Rectum (tissue), 1 donor: Measurements from ENCODE around the gene C6orf58.

- PRO-cap: bidirectional peak, plus-strand start at chr6:125780425, minus-strand start at chr6:125780318
Measured at GRCh38 chr6:125780221-125780585, 10.6 kb upstream of the NCOA7 start.

DNA sequence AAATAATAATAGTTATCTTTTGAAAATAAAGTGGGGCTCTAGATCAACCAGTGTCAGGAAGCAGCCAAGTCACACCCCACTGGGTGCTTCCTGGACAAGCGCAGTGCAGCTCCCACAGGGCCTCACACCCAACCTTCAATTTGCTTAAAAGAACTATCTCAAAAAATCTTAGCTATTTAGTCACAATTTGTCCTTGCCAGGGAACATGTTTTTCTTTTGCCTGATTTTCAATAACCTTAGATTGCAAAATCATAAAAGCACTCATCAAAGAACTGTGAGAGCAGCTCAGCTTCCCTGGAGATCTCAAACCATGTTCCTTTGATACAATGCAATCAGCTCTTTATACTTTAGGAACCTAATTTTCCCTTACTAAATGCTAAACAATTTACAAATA is 1.6 kb upstream of the NCOA7 start:
- PRO-cap: no peak

DNA sequence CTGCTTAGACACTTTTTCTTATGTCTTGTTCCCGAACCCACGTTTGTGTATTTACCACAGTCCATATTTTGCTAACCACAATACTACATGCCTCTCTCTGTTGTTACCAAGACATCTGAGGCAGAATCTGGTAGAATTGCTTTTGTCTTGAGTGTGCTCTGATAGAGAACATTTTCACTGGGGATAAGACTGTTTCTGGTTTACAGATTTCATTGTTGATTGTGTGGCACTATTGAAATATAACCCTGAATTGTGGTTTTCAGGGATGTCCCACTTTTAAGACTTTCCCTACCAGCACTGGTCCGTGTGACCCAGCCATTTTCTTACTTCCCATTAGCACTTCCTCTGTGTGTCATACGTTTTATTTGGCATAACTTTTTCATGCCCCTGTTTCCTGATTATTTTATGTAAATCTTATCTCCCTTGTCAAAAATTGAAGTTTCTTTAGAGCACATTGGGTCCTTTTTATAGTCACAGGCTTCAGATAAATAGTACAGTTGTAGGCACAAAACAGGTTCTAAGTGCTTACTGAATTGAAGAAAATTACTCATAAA is 12.2 kb downstream of the NCOA7 start:
- PRO-cap: no peak

DNA sequence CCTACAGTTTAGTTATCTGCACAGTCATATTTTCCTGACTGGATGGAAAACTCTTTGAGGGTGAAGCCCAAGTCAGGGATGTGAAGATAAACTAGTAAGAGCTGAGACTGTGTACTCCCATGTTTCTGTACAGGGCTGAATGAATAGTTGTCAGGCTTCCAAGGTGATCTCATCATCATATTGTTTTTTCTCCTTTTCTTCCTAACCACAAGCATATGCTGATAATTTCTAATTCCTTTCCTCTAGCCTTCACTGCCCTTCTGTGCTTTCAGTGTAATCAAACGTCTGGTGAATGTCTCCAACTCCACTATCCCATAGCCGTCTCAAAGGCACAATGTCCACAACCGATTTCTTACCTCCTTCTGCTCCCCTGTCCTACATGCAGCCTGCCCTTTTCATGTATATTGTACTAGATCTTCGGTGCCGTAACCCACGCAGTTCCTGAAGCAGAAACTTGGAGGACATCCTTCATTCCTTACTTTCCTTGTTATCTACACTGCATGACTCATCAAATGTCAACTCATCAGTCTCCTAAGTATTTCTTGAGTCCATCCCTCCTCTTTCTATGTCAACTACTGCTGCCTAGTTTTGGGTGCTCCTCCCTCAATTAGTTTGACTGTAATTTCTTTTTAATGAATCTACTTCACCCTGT is 21.8 kb downstream of the NCOA7 start:
- PRO-cap: no peak

DNA sequence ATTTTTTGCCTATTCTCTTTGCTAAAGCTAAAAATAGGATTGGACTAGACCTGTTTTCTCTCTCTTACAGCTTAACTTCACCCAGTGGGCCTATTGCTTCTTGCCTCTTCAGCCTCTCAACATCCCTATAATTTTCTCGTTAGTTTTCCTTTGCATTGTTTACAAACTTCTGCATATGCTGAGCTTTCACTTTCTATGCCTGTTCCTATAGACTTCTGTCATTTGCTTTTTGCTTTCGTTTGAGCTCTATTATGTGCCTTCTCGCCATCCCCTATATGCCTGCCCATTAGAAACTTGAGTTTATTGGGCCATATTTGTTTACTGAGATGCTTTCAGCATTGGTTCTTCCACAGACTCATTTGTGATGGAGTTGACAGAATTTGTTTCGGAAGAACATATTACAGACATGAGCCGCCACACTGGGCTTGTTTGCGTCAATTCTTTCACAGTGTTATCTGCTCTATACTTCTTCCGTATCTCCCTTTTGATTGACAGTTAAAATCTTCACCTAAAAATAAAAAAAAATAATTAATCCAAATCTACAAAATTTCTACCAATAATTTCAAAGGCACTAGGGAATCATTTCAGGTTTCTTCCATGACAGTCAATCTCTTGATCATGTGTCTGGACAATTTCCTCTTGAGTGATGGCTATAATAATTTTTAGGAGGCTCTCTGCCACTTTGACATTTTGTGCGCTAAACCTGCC is 41.0 kb downstream of the NCOA7 start:
- PRO-cap: no peak

- PRO-cap: no peak
Measured at GRCh38 chr6:125869521-125869720, 78.7 kb downstream of the NCOA7 start.

- PRO-cap: no peak
Measured at GRCh38 chr6:125923258-125924074, 33.1 kb upstream of the HINT3 start.

DNA sequence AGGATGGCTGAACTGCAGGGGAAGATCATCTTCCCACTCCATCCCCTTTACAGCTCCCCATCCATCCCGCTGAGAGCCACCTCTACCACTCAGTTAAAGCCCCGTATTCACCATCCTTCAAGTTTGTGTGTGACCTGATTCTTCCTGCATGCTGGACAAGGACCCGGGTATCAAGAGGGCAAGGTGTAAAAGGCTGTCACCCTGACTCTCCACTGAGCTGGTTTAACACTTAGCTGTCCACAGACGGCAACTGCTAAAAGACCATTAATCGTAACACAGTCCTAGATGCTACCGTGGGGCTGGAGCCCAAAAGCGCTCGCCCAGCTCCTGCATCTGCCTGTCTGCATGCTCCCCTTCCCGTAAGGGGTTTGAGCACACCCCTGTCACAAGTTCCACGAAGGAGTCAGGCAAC is 61.1 kb downstream of the TRMT11 start:
- PRO-cap: no peak

GRCh38 chr6:126050306-126050926 is 64.1 kb downstream of the TRMT11 start:
- PRO-cap: no peak

- PRO-cap: bidirectional peak, plus-strand start at chr6:127120918, minus-strand start at chr6:127120780
Measured at GRCh38 chr6:127120205-127121119, 2.0 kb downstream of the RSPO3 start.

DNA sequence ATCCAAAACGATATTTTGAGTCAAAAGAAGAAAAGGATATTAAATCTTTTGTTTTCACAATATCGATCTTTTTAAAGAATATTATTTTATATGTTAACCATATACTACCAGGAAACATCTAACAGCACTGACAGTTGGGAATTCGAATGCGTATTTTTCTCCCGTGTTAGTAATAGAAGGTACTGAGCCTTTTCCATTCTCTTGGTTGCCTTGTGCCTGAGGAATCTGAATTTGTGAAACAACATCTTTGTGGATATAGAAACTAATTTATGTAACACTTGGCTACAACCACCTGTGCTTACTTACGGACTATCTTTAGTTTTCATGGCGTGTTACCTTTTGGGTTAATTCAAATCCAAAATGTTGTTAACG is 2.2 kb downstream of the RNF146 start:
- PRO-cap: no peak

GRCh38 chr6:127577041-127577561 is at the start of gene C6orf58:
Gene C6orf58 (plus strand): TSS chr6:127577174.
- PRO-cap: no peak

GRCh38 chr6:127934473-127935010 is 33.7 kb upstream of the THEMIS start:
- PRO-cap: no peak

DNA sequence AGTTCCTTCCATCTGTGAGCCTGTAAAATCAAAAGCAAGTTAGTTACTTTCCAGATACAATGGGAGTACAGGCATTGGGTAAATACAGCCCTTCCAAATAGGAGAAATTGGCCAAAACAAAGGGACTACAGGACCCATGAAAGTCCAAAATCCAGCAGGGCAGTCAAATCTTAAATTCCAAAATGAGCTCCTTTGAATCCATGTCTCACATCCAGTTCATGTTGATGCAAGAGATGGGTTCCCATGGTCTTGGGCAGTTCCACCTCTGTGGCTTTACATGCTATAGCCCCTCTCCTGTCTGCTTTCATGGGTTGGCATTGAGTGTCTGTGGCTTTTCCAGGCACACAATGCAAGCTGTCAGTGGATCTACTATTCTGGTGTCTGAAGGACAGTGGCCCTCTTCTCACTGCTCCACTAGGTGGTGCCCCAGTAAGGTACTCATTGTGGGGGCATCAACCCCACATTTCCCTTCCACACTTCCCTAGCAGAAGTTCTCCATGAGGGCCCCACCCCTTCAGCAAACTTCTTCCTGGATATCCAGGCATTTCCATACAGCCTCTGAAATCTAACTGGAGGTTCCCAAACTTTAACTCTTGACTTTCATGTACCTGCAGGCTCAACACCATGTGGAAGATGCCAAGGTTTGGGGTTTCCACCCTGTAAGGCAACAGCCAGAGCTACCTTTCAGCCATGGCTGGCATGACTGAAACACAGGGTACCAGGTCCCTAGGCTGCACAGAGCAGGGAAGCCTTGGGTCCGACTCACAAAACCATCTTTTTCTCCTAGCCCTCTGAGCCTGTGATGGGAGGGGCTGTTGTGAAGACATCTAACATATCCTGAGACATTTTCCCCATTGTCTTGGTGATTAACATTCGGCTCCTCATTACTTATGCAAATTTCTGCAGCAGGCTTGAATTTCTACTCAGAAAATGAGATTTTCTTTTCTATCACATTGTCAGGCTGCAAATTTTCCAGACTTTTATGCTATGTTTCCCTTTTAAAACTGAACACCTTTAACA is 144.4 kb downstream of the PTPRK start:
- PRO-cap: no peak

DNA sequence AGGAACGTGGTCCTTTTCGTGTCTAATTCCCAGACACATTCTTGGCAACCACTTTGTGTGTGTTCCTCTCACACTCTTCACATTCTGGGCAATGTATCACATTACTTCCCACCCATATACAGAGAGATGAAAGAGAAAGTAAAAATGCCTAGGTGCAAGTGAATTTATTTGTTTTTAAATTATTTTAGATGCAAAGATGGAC is 102.7 kb downstream of the PTPRK start:
- PRO-cap: no peak

GRCh38 chr6:129065433-129065632 is 182.4 kb downstream of the LAMA2 start:
- PRO-cap: no peak

DNA sequence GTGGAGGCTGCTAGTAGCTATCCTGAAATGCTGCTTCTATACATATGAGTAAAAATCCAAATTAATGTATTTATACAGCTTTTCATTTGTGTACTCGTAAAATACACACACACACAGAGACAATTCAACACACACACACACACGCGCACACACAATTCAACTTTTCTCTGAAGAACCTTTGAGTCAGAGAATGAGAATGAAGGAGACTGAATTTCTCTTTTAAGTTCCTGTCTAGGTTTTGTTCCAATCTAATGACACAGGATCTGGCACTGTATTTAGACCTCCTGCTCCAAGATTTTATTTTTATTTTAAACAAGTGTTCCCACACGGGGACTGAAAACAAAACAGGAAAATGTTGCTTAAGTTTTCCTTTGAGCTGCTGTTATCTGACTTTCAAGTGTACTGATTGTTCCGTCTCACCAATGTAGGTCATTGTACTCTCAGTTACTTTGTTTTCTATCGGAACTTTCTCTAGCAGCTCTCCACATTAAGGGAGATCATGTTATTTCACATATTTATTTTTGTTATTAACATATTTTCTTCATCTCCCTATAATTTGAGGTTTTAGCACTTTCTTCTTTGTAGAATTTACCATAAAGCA is 250.9 kb downstream of the LAMA2 start:
- PRO-cap: no peak

DNA sequence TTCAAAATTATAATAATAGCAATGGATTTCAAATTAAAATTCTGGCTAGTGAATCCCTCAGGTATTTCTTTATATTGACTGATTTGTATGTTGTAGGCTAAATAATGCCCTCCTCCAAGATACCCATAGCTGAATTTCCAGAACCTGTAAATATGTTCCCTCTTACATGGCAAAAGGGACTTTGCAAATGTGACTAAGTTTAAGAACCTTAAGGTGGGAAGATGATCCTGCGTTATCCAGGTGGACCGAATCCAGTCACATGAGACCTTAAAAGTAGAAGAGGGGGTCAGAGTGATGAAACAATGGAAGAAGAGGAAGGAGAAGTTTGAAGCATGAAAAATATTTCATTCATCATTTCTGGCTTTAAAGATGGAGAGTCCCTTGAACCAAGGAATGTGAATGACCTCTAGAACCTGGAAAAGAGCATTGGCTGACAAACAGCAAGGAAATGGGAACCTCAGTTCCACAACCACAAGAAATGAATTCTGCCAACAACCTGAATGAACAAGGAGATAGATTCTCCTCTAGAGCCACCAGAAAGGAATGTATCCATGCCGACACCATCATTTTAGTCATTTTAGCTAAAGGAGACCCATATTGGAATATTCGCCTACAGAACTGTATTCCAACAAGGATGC is 349.7 kb downstream of the LAMA2 start:
- PRO-cap: no peak

GRCh38 chr6:129501307-129501843 is 208.6 kb downstream of the ARHGAP18 start:
- PRO-cap: no peak

DNA sequence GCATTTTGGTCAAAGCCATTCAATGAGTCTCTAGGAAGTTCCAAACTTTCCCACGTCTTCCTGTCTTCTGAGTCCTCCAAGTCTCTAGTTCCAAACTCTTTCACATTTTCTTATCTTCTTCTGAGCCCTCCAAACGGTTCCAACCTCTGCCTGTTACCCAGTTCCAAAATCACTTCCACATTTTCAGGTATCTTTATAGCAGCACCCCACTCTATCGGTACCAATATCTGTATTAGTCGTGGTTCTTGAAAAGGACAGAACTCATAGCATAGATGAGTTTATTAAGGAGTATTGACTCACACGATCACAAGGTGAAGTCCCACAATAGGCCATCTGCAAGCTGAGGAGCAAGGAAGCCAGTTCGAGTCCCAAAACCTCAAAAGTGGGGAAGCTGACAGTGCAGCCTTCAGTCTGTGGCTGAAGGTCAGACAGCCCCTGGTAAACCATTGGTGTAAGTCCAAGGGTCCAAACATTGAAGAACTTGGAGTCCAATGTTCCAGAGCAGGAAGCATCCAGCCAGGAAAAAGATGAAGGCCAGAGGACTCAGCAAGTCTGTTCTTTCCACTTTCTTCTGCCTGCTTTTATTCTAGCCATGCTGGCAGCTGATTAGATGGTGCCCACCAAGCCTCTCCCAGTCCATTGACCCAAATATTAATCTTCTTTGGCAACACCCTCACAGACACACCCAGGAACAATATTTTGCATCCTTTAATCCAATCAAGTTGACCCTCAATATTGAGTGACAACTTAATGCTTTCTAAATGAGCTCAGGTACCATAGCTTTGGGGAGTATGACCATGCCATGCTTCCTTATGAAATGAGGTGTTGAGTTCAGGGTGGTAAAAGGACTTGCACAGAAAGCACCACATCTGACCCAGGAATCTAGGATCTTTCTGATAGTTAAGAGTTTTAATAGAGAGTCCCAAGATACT is 120.2 kb downstream of the ARHGAP18 start:
- PRO-cap: no peak